ENCODE results near the genes TAX1BP1 and MTURN.

GRCh38 chr7:27235293-27236141 lies 7.1 kb upstream of the EVX1 start:
- PRO-cap, 8 experiments: no peak in any of the 8 experiments

GRCh38 chr7:27602635-27603124 lies 60.0 kb downstream of the HIBADH start:
- PRO-cap, 8 experiments: no peak in any of the 8 experiments

DNA sequence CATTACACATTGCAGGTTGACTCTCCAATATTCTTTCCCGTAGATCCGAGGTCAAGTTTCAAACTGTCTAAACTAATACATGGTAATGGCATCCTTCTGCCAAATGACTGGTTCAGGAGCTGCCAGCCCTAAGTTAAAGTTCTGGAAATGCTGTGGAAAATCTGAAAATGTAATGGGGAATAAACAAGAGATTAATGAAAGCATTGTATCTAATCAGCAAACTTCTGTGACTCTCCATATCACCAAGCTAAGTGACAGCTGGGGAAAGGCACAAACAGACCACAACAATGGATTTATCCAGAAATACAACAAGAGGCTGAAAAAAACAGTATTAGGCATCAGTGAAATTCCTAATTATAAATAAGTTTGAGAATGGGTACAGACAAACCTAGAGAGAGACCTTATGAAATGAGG lies 5.8 kb downstream of the HIBADH start:
- PRO-cap, 8 experiments: no peak in any of the 8 experiments

DNA sequence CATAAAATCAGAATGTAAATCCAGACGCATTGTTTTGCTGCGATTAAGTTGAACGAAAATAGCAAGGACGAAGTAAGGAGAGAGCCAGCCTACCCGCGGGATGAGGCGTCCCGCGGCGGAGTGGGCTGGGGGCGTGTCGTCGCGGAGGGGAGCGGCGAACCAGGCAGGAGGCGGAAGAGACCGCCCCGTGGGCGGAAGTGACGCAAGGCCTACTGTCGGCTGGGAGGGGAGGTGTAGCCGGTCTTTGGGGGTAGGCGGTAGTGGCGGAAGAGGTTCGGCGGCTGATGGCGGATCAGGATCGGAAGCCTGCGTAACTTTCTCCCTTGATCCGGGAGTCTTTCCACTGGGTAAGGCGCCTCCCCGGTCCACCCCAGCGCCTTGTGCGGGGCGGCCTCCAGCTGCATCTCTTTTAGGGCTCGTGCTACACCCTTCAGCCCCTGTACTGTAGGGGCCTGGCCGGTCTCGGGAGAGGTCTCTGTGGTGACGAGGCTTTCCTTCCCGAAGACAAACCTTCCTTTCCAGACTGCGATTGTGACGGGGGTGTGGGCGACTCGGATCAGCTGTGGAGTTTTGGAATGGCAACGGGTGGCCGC lies at the start of gene TAX1BP1:
Gene TAX1BP1, plus strand, starts transcription at position 240 of the 593 bp plus-strand sequence.
- PRO-cap, 8 experiments: peak in 8 of 8 experiments; most common plus-strand start position 260 of the sequence (in 8); most common minus-strand start position 122 of the sequence (in 8)

DNA sequence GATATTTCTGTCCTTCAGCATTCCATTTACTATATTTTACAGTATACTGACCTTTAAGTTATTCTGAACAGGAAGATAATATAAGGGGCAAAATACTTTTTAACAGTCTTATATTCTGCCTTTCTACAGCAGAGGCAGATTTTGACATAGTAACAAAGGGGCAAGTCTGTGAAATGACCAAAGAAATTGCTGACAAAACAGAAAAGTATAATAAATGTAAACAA lies 55.9 kb downstream of the TAX1BP1 start:
- PRO-cap, 8 experiments: no peak in any of the 8 experiments

DNA sequence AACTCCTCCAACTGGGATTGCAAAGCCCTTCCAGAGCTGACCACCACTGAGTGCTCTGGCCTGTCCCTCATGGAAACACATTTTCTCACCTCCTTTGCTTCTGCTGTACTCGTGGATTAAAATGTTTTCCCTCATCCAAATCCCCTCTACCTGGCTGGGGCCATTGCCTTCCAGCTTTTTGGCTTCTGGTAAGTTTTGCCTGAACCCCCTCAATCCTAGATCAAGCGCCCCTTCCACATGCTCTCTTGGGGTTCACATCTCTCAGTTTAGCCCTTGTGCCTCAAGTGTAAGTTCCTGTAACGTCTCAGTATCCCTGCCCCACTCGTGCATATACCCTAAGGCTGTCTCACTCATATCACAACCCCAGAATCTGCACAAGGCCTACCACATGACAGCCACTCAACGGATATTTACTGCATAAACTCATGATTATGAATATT lies 97.6 kb downstream of the JAZF1 start:
- PRO-cap, 8 experiments: no peak in any of the 8 experiments

- PRO-cap, 8 experiments: no peak in any of the 8 experiments
Observed at GRCh38 chr7:28144960-28145485, 35.6 kb downstream of the JAZF1 start.

- PRO-cap, 8 experiments: peak in 2 of 8 experiments; most common plus-strand start chr7:28237587 (in 1); most common minus-strand start chr7:28237392 (in 2)
Observed at GRCh38 chr7:28237144-28237728, 56.6 kb upstream of the JAZF1 start.

DNA sequence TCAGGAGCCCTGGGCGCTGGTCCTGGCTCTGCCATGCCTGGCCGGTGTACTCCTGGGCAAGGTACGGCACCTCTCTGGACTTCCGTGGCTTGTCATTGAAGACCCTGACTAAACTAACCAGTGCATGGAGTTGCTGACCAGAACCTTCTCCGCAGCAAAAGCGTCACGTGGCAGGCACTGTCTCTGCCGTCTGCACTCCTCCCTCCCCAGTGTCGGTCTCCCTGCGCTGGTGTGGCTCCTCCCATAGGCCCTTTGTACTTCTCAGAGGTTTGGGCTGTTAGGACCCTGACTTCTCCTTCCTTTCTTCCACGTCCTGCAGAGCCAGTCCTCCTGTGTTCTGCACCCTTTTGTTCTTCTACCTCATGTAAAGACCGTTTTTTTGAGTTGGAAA lies 100.6 kb upstream of the CREB5 start:
- PRO-cap, 8 experiments: no peak in any of the 8 experiments

GRCh38 chr7:28405663-28405881 lies 6.7 kb upstream of the CREB5 start:
- PRO-cap, 8 experiments: no peak in any of the 8 experiments

- PRO-cap, 8 experiments: no peak in any of the 8 experiments
Observed at GRCh38 chr7:28688460-28689083, 269.6 kb downstream of the TRIL start.

DNA sequence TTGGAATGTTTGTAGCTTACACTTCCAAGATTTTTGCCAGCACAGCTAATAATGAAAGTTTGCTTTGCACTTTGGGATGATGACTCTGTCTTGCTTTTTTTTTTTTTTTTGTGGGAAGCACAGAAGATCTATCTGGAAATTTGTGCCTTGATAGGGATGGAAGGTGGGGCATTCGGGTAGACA lies 225.6 kb downstream of the TRIL start:
- PRO-cap, 8 experiments: no peak in any of the 8 experiments

DNA sequence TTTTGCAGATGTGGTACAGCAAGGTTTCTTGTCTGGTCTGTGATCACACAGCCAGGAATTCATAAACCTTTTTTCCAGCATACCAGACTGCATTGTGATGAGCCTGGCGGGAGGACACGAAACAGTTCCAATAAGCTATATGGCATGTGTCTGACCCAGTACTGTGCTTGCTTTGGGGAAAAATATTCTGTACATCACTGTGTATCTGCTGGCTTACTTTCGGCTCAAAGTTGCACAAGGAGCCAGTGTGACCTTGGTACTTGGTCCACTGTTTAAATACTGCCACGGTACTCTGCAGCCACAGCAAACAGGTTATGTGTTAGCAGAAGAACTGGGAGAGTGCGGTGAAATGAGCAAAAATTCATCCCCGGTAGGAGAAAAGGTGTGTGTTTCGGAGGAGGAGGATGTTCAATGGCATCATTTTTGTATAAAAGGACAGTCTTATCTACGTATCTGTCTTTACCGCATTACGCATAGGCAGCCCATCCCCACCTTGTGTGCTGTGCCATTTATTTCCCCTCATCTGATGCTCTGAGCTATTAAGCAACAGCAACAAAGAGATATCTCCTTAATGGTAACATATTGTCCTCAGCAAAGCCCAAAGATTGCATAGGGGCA lies 36.5 kb downstream of the CHN2 start:
- PRO-cap, 8 experiments: no peak in any of the 8 experiments

GRCh38 chr7:29565492-29566469 lies 2.1 kb downstream of the PRR15 start:
- PRO-cap, 8 experiments: no peak in any of the 8 experiments

DNA sequence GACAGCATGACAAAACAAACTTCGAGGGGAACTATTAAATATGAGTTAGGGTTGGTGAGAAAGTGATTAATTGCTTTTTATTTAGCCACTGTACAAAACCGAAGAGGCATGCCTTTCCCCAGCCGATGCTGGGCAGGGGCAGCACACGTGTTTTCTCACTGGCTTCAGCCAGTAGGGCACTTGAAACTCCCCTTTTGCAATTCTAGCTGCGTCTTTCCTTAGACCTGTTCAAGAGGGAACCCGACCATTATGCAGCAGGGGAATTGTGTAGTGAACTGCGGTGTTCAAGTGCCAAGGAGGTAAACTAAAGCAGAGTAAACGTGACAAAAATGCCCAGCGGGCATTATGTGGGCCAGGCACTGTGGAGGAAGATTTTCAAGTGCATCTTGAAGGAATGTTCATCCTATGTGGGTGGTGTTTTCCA lies 3.2 kb downstream of the WIPF3 start:
- PRO-cap, 8 experiments: no peak in any of the 8 experiments

GRCh38 chr7:29988354-29988815 lies 1.2 kb downstream of the SCRN1 start:
- PRO-cap, 8 experiments: peak in 1 of 8 experiments; most common plus-strand start chr7:29988617 (in 1); most common minus-strand start chr7:29988453 (in 1)

- PRO-cap, 8 experiments: no peak in any of the 8 experiments
Observed at GRCh38 chr7:30046150-30046480, 17.9 kb downstream of the PLEKHA8 start.

GRCh38 chr7:30134702-30135627 lies at the start of gene MTURN:
Gene MTURN, plus strand, starts transcription at chr7:30134986.
- PRO-cap, 8 experiments: peak in 8 of 8 experiments; most common plus-strand start chr7:30134820 (in 7); most common minus-strand start chr7:30134995 (in 7)

DNA sequence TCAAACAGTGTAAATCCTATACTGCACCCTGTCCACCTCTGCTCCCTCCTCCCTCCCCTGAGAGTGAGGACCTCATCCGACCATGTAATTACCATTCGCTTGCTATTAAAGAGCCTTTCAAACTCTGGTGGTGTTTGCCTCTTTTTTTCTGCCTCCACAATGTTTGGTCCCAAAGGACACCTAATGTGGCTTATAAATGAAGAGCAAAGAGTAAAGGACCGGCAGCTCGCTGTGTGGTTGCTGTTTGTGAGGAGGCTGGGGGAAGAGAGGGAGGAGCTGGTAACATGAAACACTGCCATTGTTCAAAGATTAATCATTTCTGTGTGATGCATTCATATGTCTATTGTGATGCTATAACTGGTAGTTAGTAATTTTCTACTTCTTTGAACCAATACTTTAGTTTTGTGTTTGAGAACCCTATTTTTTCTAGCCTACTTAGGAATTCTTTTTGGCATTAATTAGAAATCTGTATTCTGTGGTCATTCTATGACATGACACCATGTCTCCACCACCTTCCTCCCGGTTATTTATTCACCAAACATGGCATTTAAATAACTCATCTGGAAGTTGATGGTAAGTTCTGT lies 27.9 kb downstream of the MTURN start:
- PRO-cap, 8 experiments: no peak in any of the 8 experiments

GRCh38 chr7:30168891-30169688 lies 34.3 kb downstream of the MTURN start:
- PRO-cap, 8 experiments: no peak in any of the 8 experiments